Mucosa of descending colon (tissue), 1 donor: ENCODE measurements around a stretch of chr12.

DNA sequence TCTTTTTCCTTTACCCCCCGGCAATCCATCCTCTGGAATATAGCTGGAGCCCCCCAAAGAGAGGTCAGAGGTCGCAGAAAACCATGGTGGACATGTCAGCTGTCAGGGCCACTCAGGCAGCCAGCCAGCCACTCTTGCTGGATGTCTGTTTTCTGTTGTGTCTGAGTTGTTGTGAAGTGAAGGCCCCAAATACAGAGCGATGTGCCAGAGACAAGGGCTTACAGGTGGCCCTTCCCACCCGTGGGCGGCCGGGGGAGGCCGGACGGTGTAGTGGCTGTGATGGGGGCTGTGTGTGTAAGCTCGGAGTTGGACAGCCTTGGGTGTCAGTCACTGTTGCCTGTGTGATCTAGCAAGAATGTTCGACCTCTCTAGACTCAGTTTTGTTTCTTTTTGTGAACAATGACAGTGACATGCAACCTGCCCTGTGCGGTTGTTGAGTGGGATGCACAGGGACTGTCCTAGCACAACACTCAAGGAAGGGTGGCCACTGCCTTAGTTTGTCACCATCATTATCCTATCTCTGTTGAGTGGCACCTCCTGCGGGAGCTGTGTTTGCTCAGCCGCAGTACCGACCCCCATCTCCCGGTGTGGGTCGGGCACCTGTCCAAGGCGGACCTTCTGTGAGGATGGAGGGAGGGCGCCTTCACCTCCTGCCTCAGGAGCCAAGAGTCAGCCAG is 141.8 kb downstream of the TSPAN9 start:
- PRO-cap: no peak

- PRO-cap: no peak
Observed at GRCh38 chr12:3304377-3305414, 186.3 kb upstream of the PRMT8 start.

GRCh38 chr12:3599986-3600360 is 109.0 kb downstream of the PRMT8 start:
- PRO-cap: no peak

- PRO-cap: no peak
Observed at GRCh38 chr12:3747317-3747975, 5.5 kb downstream of the CRACR2A start.

- PRO-cap: no peak
Observed at GRCh38 chr12:3816071-3816668, 57.0 kb downstream of the PARP11 start.

- PRO-cap: no peak
Observed at GRCh38 chr12:4024663-4025074, 151.5 kb upstream of the PARP11 start.

- PRO-cap: no peak
Observed at GRCh38 chr12:4153427-4153940, 120.1 kb upstream of the CCND2 start.

- PRO-cap: no peak
Observed at GRCh38 chr12:4164317-4164449, 109.4 kb upstream of the CCND2 start.

DNA sequence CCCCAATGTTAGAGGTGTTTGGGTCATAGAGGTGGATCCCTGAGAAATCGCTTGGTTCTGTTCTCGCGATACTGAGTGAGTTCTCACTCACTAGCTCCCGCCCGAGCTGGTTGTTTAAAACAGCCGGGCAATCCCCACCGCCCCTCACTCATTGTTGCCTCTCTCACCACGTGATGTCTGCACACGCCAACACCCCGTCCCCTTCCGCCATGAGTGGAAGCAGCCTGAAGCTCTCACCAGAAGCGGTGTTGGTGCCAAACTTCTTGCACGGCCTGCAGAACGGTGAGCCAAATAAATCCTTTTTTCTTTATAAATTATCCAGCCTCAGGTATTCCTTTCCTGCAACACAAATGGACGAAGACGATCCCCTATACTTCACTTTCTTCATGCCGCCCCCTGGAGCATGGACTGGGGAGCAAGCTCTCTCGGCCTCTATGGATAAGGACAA is 45.4 kb upstream of the CCND2 start:
- PRO-cap: no peak

DNA sequence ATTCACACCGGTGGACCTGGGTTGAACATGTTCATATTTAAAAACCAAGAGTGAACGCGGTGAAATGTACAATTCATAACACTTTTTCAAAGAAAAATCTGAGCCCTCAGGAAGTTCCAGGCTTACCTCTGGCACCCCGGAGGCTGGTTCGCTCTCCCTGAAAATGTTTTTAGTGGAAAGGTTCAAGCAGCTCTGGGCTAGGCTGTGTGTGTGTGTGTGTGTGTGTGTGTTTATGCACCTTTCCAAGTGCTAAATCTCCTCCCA is 17.4 kb downstream of the CCND2 start:
- PRO-cap: no peak

- PRO-cap: no peak
Observed at GRCh38 chr12:4307653-4308348, 13.2 kb upstream of the TIGAR start.

DNA sequence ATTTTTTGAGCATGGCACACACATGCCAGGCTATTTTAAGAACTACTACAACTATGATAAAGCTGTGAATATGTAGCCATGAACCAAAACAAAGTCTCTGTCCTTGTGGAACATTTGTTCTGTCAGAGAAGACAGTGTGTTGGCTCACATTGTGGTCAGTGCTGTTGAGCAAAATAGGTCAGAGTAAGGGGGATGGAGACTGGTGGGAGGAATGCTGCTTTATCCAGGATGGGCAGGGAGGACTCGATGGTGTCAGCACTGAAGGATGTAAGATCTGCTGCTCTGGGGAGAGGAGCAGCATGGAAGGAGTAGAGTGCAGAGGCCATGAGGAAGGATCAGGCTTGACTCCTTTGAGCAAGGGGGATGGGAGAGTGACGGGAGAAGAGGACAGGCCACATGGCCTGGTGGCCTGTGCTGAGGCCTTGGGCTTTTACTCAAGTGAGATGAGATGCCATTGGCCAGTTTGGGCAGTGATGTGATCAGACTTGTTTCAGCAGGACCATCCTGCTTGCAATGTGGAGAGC is 23.9 kb downstream of the FGF23 start:
- PRO-cap: no peak

DNA sequence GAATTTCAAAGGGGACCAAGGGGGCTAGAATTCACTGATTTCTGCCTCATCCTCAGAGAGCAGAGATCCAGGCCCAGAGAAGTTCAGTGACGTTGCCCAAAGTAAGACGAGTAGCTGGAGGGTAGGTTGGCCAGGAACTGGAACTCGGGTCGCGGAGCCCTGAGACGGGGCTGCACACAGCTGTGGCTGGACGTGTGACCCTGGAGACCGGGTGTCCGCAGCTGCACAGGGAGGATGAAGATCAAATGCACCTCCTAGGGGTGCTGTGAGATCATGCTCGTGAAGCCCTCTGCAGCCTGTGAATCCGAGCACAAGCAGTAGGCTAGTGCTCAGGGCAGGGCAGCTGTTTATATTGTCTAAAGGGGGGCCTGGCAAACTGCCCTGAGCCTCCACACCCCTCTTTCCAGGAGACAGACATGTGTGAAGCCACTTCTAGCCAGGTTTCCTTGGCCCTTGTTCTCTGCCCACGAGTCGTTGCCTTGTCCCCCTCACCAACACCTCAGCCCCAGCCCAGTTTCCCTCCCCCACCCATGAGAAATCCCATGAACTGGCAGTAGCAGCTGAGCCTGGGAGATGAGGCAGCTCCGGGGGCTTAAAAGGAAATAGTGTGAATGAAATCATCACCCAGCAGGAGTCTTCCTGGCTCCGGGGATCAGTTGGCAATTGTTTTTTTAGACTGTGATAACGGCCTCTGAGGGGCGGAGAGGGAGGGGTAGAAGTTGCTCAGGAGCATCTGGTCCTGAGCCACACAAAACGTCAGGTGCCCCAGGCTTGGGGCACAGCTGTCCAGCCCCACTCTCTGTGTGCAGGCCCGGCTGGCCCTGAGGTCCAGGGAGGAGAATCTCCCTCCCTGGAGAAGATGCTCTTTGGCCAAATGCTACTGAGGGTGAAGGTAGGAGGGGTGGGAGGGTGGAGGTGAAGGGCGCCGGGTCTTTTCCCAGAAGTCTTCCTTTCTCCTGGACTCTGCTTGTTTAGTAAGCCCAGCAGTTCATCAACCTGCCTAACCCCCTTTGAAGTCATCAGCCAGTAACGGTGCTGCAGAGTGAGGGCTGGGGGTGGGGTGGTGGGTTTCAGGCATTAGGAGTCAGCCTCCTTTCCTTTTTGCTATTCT is 4.1 kb downstream of the FGF6 start:
- PRO-cap: no peak

- PRO-cap: unidirectional peak, minus-strand start at chr12:4723082; bidirectional peak, plus-strand start at chr12:4723453, minus-strand start at chr12:4723357
Observed at GRCh38 chr12:4722974-4723610, 2.9 kb downstream of the GALNT8 start.

DNA sequence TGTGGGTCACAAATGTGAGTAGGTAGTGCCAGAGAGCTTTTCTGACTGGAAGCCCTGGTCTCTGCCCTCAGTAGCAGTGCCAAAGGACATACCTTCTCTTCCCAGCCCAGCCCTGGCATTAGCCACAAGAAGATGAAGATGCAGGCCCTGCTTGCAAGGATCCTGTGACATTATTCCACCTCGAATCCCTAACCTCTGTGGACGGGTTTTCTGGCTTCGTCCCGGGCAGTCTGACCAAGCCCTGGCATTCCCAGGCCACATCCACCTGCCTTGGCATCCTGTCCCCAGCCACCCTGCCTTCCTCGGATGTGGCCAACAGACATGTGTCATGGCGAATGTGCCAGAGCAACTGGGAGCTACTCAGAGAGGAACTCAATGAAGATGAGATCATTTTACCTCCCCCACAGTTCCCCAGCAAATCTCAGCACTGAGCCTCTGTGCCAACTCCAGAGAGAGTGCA is 33.6 kb upstream of the KCNA5 start:
- PRO-cap: no peak

DNA sequence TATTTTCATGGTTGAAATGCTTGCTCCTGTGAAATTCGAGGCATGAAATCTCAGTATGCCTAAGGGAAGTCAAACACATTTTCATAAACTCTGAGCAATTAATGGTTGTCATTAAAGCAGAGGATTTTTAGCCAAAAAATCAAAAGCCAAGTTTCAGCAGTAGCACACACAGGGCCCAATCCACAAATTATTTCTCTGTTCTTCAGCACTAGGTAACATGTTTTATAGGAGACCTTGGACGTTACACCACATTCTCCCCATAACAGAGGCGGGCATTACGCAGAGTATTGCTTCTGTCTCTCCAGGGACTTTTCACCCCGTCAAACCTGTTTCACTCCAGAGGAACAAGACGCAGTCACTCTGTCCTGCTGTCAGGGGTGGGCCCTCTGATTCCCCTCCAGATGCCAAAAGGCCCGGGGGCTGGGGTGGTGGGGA is 71.7 kb downstream of the NTF3 start:
- PRO-cap: bidirectional peak, plus-strand start at position 334 of the sequence, minus-strand start at position 189 of the sequence

DNA sequence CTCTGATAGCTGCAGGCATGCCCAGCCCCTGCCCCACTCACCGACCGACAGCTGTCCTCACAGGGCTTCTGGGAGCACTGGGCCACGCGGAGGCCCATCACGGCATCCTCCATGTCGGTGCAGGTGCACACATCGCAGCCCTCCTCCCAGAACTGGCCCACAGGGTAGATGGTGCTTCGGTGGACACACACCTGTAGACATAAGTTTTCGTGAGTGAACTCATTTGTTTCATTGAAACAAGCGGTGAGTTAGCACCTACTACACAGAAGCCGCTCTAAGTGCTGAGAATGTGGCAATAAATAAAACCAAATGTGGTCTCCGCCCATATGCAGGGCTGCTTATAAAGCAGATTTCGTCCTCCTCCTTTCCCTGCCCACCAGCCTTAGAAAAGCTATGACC is 31.0 kb upstream of the ANO2 start:
- PRO-cap: no peak

GRCh38 chr12:6069213-6069958 is 55.1 kb downstream of the VWF start:
- PRO-cap: no peak

DNA sequence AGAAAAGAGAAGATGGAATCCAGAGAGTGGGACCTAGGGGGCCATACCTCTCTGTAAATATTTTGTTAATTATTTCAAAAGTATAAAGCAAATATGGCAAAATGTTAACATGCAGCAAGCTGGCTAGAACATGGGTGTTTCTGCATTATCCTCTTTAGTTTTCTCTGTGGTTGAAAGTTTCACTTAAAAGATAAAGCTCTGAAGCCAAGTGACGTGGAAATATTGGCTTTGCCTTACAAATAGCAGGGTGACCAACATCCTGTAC is 10.5 kb upstream of the VWF start:
- PRO-cap: no peak

- PRO-cap: no peak
Observed at GRCh38 chr12:6159884-6160422, 35.5 kb upstream of the VWF start.